Placental epithelial cell (primary cell): ENCODE data around the genes CD14, PCDHA3, PCDHA4, PCDHA12, PCDHB1 and PCDHGB2.

- CAGE, long polyA plus RNA: no peak
These were observed 2.4 kb downstream of the HBEGF start for GRCh38 chr5:140343995-140344474.

- CAGE, long polyA plus RNA: no peak
These were observed 1.0 kb upstream of the HBEGF start for GRCh38 chr5:140347502-140347779.

GRCh38 chr5:140348980-140349822 lies 2.8 kb upstream of the HBEGF start:
- CAGE, long polyA plus RNA: no peak

GRCh38 chr5:140509556-140510306 lies 37.7 kb upstream of the EIF4EBP3 start:
- CAGE, long polyA plus RNA: no peak

DNA sequence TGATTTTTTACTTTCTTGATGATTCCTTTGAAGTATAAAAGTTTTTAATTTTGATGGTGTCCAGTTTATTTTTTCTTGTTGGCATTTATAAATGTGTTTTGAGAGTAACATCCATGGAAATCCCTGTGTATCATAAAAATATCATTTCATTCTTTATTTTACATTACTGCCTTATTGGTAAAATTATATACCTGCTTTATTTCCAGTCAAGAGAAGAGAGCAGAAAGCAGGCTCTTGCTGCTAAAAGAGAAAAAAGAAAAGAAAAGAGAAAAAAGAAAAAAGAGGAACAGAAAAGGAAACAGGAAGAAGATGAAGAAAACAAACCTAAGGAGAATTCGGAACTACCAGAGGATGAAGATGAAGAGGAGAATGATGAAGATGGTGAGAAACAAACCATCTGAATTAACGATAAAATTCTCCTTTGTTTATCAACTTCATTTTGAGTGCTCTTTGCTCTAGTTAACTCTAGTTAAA lies 23.6 kb upstream of the EIF4EBP3 start:
- CAGE, long polyA plus RNA: no peak

- CAGE, long polyA plus RNA: no peak
These were observed 3.0 kb upstream of the SRA1 start for GRCh38 chr5:140560175-140560756.

GRCh38 chr5:140565647-140566060 lies 1.0 kb downstream of the SLC35A4 start:
- CAGE, long polyA plus RNA: no peak

GRCh38 chr5:140568023-140568791 lies 3.6 kb downstream of the SLC35A4 start:
- CAGE, long polyA plus RNA: no peak

GRCh38 chr5:140568806-140569698 lies 4.4 kb downstream of the SLC35A4 start:
- CAGE, long polyA plus RNA: no peak

GRCh38 chr5:140633035-140633791 lies at the start of gene CD14:
Gene CD14, minus strand, starts transcription at chr5:140633175.
- CAGE, long polyA plus RNA: no peak

DNA sequence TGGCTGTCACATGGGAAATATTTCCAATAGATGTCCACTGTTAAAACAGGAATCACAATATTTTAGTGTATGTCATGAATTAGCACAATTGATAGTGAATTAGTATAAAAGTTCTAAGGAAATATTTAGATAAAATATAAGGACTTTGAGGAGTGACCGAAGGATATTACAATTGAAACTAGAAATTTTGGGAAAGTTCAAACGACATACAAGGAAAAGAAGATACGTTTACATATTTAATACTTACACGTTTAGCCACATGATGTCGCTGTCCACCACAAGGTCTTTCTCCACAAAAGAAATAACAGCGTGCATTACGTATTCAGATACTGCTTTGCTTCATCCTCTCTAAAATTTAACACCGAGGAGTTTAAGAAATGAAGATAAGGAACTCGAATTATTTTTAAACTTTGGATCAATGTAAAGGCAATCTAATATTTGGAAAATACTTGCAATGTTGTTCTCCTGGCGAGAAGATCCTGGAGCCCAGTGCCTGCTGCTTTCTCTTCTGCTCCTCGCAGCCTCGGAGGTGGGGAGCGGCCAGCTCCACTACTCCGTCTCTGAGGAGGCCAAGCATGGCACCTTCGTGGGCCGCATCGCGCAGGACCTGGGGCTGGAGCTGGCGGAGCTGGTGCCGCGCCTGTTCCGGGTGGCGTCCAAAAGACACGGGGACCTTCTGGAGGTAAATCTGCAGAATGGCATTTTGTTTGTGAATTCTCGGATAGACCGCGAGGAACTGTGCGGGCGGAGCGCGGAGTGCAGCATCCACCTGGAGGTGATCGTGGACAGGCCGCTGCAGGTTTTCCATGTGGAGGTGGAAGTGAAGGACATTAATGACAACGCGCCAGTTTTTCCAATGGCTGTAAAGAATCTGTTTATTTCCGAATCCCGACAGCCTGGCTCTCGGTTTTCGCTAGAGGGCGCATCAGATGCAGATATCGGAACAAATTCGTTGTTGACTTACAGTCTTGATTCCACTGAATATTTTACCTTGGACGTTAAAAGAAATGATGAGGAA lies at the start of gene PCDHA3:
Gene PCDHA3 (plus strand): TSS at position 314 of the 1,018 bp plus-strand sequence.
- CAGE, long polyA plus RNA: no peak

- CAGE, long polyA plus RNA: no peak
These were observed at the start of gene PCDHA4 for GRCh38 chr5:140806809-140807169. Gene PCDHA4, plus strand, starts transcription at chr5:140807068.

- CAGE, long polyA plus RNA: no peak
These were observed at the start of gene PCDHA12 for GRCh38 chr5:140875063-140876250. Gene PCDHA12, plus strand, starts transcription at chr5:140875308.

- CAGE, long polyA plus RNA: no peak
These were observed 41.0 kb upstream of the PCDHB1 start for GRCh38 chr5:141010069-141010616.

DNA sequence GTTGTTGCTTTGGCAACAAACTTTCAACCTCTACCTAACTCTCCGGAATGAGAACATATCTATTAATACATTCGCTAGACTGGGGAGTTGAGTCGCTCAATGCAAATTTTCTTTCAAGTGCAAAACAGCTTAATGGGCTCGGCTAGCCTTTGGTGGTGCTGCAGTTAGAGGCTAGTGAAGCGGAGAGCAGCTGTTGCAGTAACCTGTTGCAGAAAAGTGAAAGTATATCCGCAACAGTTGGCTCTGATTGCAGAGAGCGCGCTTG lies at the start of gene PCDHB1:
Gene PCDHB1 (plus strand): TSS at position 178 of the 265 bp plus-strand sequence.
- CAGE, long polyA plus RNA: no peak

DNA sequence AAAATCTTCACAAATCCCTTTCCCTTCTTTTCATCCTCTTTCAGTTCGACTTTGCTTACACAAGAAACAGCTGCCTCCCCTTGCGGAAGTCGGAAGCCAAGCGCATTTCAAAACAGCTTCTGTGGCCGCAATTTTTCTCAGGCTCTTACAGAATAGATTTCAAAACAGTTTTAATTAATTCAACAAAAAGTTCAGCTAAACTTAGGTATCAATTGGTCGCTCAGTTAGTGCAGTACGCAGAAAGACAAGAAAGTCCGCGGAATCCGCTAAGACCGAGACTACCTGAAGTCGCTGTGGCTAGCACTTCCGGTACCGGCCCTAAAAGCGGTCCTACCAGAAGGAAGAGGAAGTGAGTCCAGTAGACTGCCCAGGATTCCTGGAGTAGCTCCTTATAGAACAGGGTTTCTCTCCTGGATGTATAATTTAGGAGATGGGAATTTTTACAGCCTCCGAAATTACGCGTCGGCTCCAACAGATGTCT lies 16.7 kb upstream of the PCDHB2 start:
- CAGE, long polyA plus RNA: no peak

DNA sequence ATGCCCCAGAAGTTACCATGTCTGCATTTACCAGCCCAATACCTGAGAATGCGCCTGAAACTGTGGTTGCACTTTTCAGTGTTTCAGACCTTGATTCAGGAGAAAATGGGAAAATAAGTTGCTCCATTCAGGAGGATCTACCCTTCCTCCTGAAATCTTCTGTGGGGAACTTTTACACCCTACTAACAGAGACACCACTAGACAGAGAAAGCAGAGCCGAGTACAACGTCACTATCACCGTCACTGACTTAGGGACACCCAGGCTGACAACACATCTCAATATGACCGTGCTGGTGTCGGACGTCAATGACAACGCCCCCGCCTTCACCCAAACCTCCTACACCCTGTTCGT lies 1.5 kb downstream of the PCDHB8 start:
- CAGE, long polyA plus RNA: no peak

DNA sequence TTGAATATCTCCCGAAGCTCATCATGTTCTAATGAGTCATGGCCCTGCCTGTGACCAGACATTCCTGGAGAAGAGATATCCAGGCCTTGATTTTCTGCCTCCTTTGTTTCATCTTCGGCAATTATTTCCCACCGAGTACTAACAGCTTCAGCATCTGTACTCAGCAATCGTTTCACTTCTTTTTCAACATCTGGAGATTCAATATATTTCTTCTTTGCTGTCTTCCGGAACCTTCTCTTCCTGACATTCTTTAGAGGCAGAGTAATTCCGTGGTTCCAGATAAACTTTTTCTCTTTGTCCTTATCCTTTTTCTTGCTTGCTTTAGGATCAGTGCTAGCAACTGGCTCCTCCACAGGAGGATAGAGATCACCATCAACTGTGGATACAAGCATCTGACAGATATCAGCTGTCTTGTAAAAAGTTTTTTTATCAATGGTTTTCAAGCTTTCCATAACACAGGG lies 1.2 kb downstream of the TAF7 start:
- CAGE, long polyA plus RNA: no peak

GRCh38 chr5:141359739-141360676 lies at the start of gene PCDHGB2:
Gene PCDHGB2, plus strand, starts transcription at chr5:141359994.
- CAGE, long polyA plus RNA: no peak

- CAGE, long polyA plus RNA: no peak
These were observed 323 bp downstream of the PCDHGB3 start for GRCh38 chr5:141370465-141370664.